Tibial artery (tissue), 1 donor: Measurements from ENCODE around the gene ZNF292.

DNA sequence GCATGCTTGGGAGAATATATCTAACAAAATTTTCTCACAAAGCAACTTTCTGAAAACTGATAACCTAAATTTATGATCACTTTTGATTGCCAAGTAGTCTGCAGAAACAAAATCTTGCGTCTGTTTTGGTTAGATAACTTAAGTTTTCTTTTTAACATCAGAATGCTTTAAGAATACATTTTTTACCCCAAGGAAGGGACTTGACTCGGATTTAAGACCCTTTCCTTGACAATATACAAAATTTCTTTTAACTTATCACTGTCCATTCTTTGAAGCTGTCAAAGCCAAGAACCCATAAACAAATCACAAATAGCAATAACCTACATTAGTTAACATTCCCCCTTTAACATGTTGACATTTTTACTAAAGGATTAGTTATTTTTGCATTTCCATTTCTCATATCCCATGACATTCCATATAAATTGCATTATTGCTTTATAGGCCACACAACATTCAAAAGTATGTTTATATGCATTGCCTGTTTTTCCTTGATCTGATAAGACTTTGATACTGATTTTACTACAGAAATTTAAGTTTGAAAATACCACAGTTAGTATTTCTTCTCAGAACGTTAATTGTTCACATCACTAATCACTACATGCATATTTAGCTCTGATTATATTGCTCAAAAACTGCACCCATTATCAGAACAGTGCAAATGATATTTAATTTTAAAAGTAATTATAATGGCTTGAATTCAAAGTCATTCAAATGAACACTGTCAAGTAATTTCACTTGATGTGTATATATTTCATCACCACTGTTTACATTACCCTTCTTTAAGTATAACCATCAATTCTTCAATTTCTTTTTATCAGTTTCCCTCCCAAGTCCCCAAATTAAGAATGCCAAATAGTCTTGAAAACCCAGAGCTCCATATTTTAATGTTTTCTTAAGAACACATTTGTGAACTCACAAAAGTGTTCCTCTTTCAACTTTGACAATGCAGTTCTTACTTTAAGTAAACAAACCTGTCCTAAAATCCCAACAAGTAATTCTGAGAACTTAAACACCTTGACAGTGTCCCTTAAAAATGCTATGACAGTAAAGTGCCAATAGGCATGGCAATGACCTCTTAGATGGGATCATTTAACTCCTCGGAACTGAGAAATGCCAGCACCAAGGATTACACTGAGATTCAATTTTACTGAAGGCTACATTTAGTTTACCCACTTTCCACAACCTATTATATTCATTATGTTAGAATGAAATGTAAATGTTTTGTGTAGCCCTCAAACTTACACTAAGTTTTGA, 16.4 kb upstream of the SNX14 start:
- PRO-cap = no peak

DNA sequence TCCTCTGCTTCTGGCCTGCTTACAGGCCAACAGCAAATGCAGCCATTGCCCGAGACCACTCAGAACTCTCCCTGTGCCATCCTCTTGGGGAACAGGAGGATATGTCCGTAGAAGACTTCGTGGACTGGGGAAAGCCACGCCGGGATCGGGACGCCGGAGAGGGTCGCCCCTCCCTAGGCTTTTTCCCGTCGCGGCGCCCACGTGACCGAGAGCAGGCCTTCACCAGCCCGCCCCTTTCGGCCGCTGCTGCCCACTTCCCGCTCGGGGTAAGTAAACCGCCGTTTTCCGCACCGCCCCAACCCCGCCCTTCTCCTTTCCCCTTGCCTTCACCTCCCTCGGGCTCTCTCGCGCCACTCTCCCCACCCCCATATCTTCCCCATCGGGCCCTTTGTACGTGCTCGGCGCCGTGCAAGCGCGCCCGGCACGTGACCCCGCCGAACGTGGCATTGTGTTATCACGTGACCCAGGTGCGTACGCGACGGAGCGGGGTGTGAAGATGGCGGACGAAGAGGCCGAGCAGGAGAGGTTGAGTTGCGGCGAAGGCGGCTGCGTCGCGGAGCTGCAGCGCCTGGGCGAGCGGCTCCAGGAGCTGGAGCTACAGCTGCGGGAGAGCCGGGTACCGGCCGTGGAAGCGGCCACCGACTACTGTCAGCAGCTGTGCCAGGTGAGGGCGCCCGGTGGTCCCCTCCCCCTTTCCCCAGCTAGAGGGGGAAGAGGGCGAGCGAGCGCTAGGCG, at the start of gene ZNF292:
Gene ZNF292 (plus strand): TSS at position 470 of the 735 bp plus-strand sequence.
- PRO-cap = bidirectional peak, plus-strand start at position 481 of the sequence, minus-strand start at position 195 of the sequence

- PRO-cap = no peak
Observed at GRCh38 chr6:87229793-87230228, 74.4 kb downstream of the ZNF292 start.

DNA sequence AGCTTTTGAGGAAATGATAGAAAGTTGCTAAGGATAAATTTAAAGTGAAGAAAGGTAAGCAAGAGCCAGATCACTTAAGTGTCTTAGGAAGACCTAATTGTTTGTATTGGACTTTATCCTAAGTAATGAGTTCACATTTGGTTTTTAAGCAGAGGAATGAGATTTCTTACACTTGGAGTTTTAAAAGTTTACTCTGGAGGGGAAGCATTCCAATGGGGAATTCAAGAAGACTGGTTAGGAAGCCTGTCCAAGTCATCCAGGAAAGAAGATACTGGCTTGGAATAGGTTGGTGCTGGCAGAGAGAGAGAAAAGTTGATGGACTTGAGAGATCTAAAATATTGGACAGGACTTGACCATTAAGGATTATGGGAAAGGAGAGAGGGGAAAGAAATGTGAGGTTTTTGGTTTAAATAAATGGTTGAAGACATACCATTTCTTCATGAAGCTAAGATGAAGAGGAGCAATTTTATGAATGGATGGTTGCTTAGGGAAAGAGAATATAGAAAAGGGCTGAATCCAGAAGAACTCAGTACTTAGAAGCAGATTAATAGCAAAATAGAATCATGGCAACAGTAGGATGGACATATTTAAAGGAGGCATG, 53.7 kb upstream of the SMIM8 start:
- PRO-cap = no peak

DNA sequence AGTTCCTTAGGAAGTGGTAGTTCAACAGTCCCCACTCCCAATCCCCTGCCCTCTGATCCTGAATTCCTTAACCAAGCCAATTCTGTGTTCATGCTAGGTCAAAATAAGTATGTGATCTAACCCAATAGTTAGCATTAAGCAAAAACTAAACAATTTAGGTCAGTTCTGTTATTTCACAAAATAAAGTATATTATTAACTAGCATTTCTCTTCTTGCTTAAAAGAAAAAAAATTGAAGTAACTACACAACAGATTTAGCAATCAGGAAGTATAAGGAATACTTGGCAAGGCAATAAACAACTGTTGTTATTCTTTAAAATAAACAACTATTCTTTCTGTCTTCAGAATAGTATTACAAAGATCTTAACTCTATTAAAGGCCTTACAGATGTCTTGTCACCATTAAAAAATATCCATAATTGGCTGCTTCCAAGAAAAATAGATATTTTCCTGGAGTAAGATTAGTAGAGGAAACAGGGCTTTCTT, 37.0 kb downstream of the AKIRIN2 start:
- PRO-cap = no peak

GRCh38 chr6:88442670-88443141, 276.6 kb upstream of the CNR1 start:
- PRO-cap = no peak

GRCh38 chr6:88527254-88527638, 361.1 kb upstream of the CNR1 start:
- PRO-cap = no peak

DNA sequence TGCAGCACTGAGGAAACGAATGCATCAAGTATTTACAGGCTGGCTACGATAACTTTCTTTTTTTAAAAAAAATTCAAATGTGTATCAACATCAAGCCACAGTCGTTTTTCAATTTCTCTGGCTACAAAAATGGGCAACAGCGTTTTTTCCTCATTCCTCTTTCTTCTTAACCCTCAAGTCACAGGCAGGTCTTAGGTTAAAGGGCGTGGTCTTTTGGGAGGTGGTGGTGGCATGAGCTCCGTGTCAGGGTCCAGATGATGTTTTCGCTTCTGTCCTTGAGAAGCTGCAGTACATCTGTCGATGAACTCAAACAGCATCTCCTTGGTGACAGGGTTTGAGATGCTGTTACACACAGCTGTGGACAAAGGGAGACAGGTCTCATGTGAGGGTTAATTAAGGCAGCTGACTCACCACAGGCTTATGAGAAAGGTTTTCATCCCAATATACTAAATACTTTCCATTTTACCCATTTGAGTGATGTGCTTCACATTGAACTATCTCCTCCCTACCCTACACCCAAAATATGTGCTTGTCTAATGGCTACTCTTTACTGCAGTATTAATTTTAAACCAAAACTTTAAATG, 350.8 kb downstream of the RNGTT start:
- PRO-cap = no peak

DNA sequence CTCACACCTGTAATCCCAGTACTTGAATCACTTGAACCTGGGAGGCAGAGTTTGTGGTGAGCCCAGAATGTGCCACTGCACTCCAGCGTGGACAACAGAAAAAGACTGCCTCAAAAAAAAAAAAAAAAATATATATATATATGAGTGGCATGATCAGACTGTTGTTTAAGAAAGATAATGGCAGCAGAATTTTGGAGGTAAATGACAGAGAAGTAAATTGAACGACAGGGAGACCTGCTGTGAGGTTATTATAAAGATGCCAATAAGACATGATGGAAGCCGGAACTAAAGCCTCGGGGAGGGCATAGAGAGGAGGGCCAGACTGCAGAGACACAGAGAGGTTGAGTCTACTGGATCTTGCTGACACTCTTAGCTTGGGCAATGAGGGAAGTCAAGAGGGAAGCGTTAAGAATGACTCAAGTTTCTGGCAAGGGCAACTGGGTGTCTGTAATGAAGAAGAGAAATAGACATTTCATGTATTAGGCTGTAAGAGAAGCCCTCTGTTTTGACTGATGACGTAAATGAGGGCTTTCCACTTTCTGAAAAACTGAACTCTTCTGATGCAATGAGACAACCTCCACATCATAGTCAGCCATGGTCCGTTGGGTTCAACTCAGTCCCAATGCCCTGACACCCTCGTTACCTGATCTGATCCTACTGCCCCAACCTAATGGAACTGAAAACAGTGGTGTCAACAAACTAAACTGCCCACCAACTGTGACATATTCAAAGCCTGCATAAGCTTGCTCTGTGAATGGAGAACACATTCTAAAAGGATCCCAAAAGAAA, 46.0 kb upstream of the PNRC1 start:
- PRO-cap = no peak

DNA sequence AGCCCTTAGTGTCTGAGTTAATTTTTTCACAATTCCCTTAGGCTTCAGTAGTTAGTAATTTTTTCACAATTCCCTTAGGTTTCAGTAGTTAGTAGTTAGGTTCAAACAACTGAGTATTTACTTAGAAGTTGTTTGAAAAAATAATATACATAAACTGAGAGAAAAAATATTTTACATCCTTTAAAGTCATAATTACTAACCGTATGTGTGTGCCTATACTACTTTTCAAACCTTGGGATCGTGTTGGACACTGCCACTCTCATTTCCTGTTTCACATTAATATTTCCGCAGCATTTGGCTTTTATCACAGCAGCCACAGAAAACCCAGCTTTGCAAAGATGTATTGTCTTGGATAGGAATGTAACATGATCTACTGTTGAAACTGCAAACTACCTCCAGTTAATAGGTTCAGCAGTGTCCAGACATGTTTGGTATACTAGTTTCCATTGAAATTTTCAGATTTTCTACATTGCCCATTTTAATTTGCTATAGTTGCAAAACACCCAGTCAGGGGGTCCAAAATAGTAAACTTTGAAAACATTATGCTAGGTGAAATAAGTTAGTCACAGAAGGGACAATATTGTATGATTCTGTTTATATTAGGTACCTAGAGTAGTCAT, 3.2 kb downstream of the ANKRD6 start:
- PRO-cap = no peak

- PRO-cap = no peak
Observed at GRCh38 chr6:89483042-89483742, 50.2 kb downstream of the ANKRD6 start.

- PRO-cap = no peak
Observed at GRCh38 chr6:89542109-89542509, 96.4 kb downstream of the LYRM2 start.

DNA sequence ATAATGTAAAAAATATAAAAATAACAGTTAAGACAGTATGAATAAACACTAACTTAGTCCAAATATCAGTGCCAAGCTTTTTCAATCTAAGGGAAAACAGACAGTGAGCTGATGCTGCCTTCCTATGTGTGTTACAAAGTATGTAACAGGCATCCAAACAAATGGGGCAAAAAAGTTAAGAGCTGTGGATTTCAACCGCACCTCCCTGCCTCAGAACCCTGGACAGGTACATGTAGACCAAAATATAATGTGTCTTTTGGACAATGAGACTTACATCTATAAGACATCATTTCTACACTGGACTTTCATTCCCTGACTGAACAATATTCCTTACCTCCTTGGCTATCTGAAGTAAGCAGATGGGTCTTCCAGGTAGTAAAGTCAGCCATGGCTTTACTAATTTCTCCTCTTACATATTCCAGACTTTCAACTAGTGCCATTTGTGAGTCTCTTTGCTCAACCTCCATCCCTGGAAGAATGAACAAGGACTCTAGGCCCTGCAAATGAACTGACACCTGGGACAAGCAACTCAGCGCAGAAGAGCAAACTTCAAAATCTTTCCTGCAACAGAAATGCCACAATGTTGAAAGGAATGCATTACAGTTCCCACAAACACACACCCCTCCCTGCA, 34.5 kb upstream of the LYRM2 start:
- PRO-cap = no peak

- PRO-cap = no peak
Observed at GRCh38 chr6:89690656-89691030, 52.1 kb upstream of the LYRM2 start.

- PRO-cap = no peak
Observed at GRCh38 chr6:89807676-89808563, 11.7 kb downstream of the MDN1 start.

- PRO-cap = no peak
Observed at GRCh38 chr6:89950981-89951961, 57.0 kb downstream of the GJA10 start.

GRCh38 chr6:90073972-90074758, 179.9 kb downstream of the GJA10 start:
- PRO-cap = no peak

DNA sequence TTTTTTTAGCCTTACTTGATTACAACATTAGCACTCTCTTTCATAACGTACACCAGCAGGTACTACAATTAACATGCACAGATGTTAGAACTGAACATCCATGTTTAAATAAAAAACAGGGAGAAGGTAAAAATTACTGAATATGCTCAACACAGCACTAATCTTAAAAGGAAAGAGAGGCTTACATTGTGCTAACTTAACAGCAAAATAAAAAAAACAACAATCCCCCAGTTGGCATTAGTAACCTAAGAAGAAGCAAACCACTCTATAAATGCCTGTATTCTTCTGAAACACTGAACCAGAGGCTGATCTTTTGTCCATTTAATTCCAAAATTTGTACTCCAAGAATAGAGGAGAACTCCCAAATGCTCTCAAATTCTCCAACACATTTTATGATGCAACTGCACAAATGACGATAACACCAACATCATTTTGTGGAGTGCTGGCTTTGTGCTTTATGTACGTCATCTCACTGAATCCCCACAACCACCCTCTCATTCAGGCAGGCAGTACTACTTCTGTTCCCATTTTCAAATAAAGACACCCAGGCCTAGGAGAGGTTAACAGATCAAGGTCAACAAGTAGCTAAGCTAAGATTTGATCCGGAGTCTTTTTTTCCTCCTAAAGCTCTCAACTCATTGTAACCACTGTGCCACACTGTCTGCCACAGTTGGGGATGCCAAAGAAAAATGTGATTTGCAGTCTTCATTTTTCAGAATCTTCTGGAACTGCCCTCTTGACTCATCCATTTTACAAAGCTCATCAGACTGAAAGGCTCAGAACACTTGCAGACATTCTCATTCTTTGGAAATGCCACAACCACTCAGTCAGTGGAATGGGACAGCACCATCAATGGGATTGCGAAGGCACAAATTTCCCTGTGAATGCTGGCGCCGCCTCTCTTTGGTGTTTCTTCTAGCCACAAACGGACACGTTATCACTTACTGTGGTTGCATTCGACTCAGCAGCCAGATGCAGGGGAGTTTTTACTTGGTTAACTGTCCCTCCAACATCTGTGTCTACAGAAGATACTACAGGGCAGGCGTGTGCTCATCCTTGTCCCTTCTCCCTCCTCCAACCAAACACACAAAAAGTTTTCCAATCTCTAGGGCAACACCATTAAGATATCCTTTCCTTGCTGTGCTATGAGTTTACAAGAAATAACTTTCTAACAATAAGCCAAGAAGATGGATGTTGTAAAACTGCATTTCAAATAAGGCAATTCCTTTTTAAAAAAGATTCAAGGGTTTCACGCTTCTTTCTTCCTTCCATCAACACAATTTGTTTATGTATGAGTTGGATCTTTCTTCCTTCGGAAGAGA, 184.4 kb downstream of the GJA10 start:
- PRO-cap = no peak

DNA sequence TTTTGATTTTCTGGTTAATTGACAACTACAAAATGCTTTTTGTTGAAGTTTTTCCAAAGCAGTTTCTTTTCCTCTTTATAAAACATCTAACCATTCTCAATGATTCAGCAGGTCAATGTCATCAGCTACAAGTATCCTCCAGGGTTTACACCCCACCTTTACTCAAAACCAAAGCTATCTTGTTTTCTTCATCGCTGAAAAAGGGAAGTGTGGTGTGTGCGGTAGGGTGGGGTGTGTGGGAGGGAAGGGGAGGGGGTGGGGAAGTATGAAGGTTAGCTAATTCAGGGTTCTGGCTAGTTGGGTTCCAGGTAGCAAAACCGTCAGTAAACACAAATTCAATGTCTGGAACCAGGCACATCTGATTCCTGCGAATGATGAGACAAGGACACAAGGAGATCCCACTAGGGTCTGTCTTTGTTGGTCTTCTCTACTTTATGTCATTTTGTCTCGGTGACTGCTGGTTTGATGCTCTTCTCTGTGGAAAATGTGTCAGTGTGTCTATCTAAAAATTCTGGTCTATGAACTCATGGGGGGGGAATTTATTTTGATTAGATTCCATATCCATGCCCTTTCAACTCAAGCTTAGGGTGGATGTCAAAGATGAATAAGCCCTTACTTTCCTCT, 189.7 kb downstream of the GJA10 start:
- PRO-cap = no peak

GRCh38 chr6:90108075-90108359, 188.6 kb downstream of the BACH2 start:
- PRO-cap = no peak